Progenitor cell of endocrine pancreas (in vitro differentiated cells): ENCODE measurements around a stretch of chr9.

DNA sequence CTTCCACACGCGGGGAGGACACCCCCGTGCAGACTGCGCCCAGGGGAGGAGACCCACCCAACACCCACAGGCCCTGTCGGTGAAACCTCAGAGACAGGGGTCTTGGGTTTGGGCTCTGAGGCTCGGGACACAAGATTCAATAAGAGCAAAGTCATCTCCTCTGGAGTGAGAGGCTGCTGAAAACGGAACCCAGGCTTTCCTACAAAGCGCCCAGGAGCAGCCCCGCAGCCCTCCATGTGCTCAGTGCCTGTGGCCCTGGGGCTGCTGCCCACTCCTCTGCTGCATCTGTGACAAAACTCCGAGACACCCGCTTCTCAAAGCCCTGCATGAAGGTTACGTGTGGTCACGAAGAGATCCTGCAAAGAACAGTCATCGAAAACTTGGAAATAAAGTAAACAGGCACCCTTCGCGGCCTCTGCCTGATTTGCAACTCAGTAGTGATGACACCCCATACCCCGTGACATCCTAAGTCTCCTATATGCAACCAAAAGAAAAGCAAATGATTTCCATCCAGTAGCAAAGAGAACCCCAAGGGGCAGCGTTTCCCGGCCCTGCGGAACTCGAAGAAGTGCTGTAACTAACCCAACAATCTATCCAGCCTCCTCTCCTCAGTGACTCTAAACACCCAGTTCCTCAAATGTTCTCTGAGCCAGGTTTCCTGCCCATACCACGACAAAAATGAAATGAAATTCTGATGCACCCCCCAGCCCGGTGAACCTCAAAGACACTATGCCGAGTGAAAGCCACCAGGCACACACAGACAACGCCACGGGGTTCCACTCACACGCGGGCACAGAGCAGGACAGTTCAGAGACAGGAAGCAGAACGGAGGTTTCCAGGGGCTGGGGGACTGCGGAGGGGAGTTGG lies 19.2 kb downstream of the NACC2 start:
- PRO-cap, result no peak

DNA sequence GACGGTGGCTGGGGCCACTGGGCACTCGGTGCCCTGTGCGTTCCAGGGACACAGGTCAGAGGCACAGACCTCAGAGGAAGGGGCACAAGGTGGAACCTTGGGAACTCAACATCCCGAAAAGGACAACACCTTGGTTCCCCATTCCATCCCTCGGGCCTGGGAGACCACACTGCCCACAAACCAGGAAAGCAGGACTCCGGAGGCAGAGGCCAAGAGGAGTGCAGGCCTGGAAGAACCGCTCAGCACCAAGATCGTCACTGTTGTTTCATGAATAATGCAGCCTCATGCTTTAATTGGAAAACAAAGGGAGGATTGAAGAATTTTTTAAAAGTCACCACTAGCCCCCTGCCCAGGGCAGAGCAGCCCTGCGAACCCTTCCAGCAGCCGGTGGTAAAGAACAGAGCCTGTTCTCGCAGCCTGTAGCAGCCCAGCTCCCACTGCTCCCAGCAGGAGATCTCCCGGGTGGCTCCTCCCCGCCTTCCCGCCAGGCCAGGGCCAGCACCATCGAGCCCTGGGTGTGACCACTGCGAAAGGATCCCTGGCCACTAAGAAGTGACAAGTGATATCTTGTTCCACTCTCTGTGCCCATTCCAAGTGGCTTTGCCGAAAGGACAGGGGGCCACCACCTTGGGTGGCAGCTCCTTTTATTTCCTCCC lies 1.9 kb downstream of the NACC2 start:
- PRO-cap, result no peak

GRCh38 chr9:136354085-136355153 lies 9.1 kb downstream of the DNLZ start:
- PRO-cap, result no peak

DNA sequence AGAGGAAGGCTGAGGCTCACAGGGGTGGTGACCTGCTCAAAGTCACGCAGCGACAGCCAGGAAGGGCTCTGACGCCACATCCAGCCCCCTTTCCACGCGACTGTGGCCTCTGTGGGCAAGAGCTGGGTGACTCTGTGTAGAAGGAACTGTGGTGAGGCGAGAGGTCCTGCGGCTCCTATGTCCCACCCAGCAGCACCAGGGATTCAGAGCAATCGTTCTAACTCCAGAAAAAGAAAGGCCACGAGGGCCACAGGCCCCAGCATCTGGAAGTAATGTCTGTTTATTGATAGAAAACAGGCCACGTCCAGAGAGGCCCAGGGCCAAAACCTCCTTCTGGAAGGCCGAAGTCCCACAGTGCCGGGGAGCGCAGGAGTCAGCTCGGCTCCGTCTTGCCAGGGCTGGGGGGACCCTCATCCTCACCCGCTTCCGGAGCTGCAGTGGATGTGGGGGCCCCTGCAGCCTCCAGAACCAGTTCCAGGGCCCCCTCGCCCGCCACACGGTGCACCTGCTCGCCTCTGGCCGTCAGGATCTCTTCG lies 1.8 kb downstream of the DNLZ start:
- PRO-cap, result no peak

GRCh38 chr9:136395544-136396437 lies 4.2 kb downstream of the SNAPC4 start:
- PRO-cap, result no peak

DNA sequence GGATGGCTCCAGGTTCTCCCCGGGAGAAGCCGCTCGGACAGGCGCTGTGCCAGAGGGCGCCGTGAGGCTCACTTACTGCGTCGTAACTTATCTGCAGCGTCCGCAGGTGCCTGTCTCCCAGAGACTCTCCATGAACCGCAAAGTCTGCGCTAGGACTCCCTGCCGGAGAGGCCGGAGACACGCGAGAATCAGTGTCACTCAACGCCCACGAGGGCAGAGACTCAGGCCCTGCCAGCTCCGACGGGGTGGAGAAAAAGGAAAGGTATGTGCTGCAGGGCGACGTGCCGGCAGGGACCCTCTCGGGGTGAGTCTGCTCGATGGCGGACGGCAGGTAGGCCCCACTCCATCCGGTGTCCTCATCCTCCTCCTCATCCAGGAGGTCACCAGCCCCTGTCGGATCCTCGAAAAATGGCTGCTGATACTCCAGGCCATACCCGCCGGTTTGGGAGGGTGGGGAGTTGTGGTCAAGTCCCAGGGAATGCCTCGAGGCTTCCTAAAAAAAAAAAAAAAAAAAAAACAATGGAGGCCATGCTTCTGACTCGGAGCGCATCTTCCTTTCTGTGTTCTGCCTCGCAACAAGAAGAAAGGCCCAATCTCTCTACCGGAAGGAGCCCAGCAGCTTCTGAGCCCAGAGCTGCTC lies 3.2 kb downstream of the ENTR1 start:
- PRO-cap, result no peak

GRCh38 chr9:136455396-136456204 lies 16.0 kb upstream of the INPP5E start:
- PRO-cap, result no peak

GRCh38 chr9:136500576-136500945 lies 17.7 kb upstream of the SEC16A start:
- PRO-cap, result no peak

DNA sequence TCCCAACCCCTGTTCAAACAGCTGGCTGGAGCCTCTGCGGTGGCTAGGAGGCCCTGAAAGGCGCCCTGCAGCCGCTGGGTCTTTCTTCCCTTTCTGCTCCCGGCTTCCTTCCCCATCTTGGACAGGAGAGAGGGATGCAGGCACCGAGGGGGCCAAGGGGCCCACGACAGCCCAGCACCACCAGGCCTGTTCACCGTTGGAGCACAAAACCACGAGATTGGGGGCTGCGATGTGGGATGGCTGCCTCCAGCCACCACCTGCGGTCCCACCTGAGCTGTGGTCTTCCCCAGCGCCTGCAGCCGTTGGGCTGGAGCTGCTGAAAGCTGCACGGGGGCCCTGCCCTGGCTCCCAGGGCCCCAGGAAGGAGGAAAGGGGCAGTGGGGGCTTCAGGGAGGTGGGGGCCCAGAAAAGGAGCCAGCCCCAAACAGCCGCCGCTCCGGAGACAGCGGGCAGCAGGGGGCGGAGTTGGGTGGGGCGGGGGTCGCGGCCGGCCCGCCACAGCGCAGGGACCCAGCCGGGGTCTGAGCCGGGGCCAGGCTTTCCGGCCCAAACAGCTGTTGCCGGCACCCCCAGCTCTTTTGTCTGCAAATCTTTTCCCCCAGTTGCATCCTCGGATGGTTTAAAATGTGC lies 16.1 kb downstream of the NOTCH1 start:
- PRO-cap, result no peak

- PRO-cap, result no peak
Observed at GRCh38 chr9:136540089-136540815, 5.6 kb downstream of the NOTCH1 start.

DNA sequence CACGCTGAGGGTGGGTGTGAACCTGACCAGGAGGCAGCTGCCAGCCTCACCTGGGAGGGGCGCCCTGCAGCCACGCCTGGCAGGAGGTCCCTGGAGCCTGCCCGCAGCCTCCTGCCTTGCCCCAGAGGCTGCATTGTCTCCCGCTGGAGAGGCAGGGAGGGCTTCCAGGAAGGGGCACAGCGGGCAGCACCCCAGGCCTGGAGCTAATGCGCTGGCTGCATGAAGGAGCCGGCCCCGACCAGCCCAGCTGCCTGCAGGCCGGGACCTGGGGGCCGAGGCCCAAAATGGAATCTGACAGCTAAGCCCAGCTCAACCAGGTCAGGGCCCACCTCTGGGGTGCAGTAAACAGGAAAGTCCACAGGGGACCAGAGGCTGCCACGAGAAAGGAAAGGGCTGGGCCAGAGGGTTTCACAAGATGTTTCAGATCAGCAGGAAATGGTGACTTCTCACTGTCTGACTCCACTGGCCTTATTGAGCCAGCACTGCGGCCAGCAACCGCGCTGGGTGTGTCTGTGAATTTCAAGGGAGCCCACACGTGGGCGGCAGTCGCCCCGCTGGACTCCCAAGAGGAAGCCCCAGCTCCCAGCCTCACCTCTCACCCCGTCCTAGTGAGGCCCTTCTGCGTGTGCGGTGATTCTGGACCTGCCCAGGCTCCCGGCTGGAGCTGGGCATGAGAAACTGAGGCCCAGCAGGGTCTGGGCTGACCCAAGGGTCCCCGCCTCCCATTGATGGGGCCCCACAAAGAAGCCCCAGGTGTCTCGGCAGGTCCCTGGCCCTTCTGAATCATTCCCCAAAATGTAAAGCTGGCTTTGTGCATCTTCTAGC lies 18.7 kb upstream of the NOTCH1 start:
- PRO-cap, result no peak

DNA sequence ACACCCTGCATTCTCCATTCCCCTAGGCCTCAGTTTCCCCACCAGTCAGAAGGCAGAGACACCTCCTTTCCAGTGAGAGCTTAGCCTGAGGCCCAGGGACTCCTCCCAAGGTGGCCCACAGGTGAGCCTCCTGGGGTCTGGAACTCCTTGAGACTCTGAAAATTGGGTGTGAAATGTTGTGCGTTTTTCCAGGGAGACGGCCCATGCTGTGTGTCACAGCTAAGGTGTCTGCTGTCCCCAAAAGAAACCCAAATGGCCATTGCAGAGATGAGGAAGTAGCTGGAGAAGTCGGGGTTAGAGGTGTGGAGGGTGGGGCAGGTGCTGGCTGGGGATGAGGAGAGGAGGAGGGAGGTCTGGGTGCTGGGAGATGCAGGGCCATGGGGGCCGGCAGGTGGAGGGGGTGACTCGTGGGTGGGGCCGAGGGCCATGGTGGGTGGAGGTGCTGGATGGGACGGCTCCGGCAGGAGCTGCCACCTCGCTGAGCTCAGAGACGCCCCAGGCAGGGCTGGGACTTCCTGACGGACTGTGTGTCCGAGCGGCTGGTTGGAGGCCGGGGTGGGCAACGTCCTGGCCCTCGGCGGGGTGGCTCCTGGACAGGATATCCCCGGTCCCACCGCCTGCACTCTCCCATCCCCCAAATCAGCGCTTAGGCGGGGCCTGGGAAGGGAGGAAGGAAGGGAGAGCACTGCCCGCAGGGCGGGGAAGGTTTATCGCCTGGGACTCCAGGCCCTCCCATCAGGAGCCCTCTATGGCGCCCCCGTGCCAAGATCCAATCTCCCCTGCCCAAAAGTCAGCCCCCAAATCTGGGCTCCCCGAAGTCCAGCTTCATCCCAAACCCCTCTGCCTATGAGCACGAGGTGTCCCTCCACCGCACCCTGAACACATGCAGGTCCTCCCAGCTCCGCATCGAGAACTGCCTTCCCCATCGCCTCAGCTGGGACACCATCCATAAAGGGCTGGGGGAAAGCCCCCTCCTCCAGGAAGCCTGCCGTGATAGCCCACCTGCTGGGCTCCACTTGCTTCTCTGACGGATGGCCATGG lies 58.1 kb upstream of the NOTCH1 start:
- PRO-cap, result no peak

GRCh38 chr9:136624672-136625009 lies 38.1 kb upstream of the EGFL7 start:
- PRO-cap, result no peak

DNA sequence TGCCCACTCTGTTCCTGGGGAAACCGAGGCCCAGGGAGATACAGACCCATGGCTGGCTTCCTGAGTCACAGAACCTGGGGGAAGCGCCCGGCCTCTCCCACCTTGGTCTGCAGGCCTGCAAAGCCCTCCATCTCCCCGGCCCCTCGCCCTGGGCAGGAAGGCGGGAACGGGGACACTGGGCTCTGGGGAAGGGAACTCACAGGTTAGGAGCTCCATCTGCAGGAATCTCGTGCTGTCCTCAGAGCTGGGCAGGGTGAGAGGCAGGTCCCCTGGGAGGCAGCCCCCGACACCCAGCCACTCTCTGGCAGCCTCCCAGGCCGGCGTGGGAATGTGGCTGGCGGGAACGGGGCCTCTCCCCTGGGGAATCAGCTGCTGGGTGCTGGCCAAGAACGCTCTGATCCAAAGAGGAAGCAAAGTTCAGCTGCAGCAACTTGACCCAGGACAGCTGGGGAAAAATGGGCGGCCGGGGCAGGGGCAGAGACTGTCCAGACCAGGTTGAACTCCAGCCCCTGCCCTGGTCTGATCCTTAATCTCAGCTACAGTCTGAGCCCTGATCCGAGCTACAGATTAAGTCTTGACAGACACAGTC lies 37.6 kb upstream of the EGFL7 start:
- PRO-cap, result no peak

DNA sequence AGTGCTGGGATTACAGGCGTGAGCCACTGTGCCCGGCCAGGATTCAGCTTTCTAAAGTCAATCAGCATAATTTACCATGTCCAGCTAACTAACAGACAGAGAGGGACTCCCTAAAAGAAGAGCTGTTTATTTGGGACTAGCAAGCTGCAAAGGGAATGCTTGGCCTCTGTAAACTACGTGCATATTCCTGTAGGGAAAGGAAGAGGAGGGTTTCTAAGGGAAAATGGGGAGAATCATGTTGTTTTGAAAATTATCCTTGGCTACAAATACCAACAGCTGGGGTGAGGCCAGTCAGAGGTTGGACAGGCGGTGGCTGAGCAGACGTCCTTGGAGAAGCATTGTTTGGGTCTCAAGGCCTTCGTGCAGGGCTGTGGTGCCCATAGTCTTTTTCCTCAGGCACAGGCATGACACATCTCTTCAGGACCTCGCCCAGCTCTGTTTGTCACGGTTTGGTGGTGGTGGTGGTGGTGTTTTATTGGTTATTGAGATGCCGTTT lies 27.9 kb upstream of the EGFL7 start:
- PRO-cap, result no peak

DNA sequence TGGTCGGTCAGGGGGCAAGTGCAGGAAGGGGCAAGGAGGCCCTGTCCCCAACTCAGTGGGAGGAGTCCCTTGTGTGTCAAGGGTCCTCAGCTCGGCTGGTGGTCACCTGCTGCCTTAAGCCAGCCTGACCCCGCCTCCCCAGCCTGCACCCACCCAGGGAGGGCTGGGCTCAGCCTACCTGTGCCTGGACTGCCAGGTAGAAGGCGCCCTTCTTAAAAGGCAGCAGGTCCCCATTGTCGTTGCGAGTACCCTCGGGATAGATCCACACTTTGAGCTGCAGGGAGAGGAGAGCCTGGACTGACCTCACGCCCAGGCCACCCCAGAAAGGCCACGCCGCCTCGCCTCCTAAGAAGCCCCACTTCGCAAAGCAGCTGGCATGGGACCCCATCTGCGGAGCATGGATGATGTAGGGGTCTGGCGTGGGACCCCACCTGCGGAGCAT lies 10.8 kb downstream of the AGPAT2 start:
- PRO-cap, result no peak

DNA sequence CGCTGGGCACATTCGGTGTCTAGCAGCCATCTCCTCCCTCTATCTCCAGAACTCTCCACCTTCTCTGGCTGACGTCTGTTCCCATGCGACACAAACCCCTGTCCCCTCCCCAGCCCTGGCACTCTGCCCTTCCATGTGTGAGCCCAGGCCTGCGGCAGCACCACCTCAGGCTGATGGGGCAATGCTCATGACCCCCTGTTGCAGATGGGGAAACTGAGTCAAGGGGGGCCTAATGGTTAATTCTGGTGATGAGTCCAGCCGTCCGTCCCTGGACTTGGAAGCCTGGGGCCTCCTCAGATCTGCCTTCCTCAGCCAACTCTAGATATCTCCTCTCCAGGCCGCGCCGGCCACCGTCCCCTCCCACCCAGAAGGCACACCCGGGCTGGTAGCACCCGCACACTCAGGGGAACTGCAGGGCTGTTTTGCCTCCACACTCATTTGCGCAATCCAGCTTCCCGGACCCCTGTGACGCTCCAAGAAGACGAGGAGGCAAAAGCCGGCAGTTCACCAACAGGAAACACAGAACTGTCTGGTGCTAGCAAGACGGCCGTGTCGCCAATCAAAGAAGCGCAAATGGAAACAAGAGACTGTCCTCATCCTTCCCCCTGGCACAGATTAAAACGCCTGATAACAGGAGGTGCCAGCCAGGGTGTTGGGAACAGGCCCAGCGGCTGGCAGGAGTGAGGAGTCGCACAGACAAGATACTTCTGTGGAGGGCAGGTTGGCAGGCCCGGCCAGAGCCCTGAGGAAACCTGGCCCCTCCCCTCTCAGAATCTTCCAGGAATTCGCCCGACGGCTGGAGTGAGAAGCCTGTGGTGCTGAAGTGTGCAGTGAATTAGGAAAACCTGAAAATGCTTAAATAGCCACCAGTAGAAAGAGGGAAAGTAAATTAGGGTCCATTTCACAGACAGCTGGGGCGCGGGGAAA lies 7.9 kb downstream of the AGPAT2 start:
- PRO-cap, result no peak

GRCh38 chr9:136700875-136702044 lies 11.1 kb upstream of the DIPK1B start:
- PRO-cap, result no peak

DNA sequence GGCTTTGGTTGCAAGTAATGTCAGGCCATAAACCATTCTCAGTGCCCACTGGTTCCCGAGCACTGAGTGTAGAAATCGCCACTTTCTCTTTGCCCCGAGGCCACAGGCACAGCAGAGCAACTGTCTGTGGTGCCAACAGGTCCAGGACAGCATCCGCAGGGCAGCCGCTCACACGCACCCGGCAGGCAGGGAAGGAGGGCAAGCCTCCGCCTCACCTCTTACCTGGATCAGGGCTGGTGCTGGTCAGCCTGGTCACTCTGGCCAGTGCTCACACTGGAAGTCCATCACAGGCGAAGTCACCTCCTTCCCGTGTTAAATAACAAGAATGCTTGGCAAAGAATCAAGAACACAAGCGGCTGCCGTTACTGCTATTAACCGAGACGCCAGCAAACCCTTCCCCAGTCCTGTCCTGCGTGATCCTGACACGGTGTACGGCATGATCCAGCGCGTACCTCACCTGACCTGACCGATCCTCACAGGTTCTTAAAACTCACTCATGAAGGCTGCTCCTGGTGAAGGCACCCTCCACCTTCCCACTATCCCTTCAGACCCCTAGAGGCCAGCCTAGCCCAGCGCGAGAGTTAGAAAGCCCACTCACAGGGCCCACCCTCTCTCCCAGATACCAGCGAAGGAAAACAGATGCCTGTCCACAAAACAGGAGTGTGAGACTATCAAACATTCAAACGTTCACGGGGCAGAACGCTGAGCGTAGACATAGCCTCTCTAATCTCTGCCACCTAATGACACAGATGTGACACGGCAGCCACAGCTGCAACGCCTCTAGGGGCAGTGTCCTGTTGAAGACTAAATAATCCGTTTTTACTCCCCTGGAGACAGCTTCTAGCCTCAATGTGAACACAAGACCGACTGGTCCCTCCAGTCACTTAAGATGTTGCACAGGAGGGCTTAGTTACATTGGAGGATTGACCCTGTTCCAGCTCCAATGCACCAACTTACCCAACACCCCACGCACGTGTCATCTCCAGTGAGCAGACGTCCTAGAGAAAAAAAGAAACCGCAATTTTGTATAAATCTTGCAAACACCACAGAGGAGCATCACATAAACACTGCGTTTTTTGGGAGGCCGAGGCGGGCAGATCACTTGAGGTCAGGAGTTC lies 14.1 kb downstream of the DIPK1B start:
- PRO-cap, result no peak

DNA sequence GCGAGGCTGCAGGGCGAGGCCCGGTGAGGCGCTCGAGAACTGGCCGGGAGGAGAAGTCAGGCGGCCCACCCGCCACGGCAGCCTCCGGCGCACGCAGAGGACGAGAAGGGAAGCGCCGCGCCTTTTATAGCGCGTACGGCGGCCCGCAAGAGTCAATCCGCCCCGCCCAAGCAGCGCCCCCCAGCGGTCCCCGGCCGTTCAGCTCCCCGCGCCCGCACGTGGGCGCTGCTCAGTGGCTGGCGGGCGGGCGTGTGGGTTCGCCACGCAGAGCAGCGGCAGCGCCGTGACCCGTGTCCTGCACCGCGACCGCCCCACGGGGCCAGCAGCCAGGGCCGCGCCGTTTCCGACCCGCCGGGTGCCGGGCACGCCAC lies 14.7 kb downstream of the LCN10 start:
- PRO-cap, result bidirectional peak, plus-strand start at position 232 of the sequence, minus-strand start at position 99 of the sequence